GM23338 (cell line): ENCODE results near the genes EPPIN, WFDC10B, SNX21 and ZSWIM3.

DNA sequence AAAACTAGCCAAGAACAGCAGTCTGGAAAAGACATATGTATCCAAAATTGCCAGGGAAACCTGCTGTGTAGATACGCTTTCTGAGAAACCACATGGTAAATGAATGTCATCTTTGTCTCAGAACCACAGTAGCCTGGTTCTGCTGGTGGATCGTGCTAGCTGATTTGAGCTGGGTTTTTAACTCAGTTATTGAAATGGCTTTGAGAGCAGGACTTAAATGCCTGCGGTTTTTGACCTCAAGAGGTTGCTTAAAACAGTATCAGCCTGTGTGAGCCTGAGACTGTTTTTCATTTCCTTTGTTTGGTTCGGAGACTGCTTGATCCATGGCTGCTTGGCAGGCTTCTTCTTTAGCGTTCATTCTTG lies 47.9 kb downstream of the KCNS1 start:
- PRO-cap, result no peak
- RAMPAGE, long total RNA, result no peak

DNA sequence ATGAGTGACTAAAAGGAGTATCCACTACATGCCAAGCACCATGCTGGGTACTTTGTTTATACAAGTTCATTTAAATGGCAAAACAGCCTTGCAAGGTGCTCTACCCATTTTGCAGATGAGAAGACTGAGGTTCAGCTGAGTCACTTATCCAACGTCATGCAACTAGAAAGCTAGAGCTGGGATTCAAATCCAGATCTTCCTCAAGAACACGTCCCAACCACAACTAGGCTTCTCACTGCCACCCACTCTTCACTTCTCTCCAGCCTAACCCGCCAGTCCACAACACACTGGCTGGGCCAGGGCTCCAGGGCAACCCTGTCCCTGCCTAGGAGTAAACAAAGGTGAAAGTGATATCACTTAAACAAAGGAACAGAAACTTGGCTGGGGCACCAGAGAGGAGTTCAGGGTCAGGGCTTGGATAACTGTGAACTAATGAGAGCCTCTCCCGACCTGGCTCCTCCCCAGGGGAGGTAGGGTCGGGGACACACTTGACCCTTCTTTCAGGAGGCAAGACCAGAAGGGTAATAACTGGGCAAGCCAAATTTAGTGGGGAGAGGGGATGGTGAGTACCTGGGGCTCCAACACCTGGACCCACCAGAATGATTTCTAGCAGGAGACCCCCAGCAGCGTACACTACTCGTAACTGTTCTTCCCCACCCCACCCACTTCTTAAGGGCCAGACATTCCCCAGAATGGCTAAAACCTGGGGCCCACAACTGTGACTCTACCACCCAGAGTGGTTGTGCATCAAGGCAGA lies 7.8 kb downstream of the SDC4 start:
- PRO-cap, result no peak
- RAMPAGE, long total RNA, result no peak

DNA sequence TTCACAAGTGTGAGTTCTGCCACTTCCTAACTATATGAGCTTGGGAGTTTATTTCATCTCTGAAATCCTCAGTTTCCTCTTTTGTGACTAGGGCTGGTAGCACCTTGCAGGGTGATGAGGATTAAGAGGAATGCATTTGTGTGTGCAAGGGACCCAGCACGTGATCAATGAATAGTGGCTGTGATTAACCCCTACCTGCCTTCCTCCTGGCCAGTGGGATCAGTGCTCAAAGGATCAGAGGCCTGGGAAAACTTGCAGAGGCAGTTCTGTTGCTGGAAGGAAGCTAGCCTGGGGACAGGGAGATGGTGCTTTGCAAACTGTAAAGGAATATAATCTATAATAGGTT lies 7.3 kb downstream of the SDC4 start:
- PRO-cap, result bidirectional peak, plus-strand start at position 234 of the sequence, minus-strand start at position 116 of the sequence
- RAMPAGE, long total RNA, result no peak

- PRO-cap, result no peak
- RAMPAGE, long total RNA, result no peak
These were observed 1.5 kb downstream of the DBNDD2 start for GRCh38 chr20:45409575-45410011.

DNA sequence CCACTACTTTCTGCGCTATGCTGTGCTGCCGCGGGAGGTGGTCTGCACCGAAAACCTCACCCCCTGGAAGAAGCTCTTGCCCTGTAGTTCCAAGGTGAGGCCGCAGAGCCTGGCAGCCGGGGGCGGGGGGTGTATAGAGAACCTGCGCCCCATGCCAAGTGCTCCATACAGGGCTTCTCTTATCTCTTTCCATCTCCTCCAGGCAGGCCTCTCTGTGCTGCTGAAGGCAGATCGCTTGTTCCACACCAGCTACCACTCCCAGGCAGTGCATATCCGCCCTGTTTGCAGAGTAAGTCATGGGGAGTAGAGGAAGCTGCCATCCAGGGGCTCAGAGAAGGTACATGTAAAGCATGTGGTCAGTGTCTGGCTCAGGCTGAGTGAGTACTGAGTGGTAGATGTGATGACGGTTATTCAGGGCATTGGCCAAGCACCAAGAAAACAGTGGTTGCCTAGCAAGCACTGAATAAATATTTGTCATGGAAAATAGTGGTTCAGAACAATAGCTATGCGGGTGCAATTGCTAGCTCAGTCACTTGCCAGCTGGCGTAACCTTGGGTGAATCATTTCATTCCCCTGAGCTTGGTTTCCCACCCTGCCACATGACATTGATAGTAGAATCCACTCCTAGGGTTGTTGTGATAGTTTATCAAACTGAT lies 3.5 kb downstream of the PIGT start:
- PRO-cap, result no peak
- RAMPAGE, long total RNA, result no peak

- PRO-cap, result bidirectional peak, plus-strand start at chr20:45436792, minus-strand start at chr20:45436804; bidirectional peak, plus-strand start at chr20:45436843, minus-strand start at chr20:45436917
- RAMPAGE, long total RNA, result no peak
These were observed 20.9 kb downstream of the PIGT start for GRCh38 chr20:45436577-45437408.

DNA sequence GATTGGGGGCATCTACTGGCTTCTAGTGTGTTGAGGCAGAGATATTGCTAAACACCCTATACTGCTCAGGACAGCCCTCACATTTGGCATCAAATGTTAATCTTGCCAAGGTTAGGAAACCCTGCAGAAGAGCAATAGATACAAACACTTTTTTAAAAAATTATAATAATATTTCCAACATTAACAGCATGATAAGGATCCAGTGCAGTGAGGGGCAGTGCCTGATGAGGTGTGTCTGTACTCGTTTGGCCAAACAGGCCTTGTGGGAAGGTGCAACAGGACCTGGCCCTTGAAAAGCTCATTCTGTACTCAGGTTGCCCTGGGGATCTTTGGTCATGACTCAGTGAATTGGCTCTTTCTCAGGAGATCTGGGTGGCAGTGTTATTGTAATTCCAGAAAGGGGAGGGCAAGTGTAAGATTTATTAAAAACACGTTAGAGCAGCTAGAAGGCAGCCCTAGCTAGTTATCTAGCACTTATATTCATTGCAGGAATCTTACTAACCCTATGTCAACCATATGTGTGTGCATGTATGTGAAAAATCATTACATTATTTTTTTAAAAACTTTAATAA lies 2.8 kb upstream of the SPINT3 start:
- PRO-cap, result no peak
- RAMPAGE, long total RNA, result no peak

GRCh38 chr20:45547243-45547597 lies at the start of gene EPPIN:
EPPIN (minus strand) TSS chr20:45547401.
- PRO-cap, result no peak
- RAMPAGE, long total RNA, result no peak

- PRO-cap, result no peak
- RAMPAGE, long total RNA, result no peak
These were observed at the start of gene WFDC10B for GRCh38 chr20:45704734-45705340. WFDC10B (minus strand) TSS chr20:45705019.

DNA sequence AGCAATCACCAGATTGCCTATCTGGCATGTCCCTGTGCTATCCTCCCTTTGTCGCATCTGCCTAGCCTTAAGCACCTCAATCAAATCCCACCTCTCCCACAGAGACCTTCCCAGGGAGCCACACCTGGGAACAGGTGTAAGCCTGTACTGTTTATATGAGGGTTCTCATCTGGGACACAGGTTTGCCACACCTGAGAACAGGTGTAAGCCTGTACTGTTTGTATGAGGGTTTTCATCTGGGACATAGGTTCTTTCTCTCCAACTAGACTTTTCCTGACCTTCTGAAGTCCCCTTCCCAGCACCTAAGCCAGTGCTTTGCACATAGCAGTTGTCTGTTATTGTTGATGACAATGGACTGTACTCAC lies 16.6 kb downstream of the WFDC3 start:
- PRO-cap, result no peak
- RAMPAGE, long total RNA, result no peak

DNA sequence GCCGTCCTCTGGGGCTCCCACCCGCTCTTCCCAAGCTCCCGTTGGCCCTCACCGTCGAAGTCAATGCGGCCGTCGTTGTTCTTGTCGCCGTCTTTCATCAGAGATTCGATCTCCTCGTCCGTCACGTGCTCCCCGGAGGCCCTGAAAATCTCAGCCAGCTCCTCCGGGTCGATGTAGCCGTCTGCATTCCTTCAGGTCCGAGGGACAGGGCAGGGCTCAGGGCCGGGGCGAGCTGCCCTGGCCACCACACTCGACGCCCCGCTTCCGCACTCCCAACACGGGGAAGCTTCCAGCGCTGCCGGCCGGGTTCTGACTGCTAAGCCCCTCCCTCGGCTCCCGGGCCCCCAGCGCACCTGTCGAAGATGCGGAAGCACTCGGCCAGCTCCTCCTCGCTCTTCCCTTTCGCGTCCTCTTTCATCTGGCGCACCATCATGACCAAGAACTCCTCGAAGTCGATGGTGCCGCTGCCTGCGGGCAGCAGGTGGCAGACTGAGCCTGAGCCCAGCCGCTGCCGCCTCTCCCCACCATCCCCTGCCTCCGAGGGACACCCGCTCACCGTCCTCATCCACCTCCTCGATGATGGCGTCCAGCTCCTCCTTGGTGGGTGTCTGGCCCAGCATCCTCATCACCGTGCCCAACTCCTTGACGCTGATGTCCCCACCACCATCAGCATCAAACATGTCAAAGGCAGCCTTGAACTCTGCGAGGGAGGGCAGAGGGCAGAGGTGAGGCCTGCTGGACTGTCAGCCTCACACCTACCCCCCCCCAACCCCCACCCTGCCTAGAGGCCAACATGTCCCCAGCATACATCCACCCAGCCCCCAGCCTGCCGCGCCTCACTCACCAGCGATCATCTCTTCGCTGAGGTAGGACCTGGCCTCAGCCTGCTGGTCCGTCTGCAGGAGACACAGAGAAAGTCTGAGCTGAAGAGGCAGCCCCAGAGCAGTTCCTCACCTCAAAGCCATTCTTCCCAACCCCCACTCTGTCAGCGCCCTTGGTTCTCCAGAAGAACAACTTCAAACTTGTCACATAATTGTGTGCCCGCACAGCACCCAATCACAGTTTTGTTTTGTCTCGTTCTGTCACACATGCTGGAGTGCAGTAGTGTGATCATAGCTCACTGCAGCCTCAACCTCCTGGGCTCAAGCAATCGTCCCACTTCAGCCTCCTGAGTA lies 2.8 kb downstream of the TNNC2 start:
- PRO-cap, result bidirectional peak, plus-strand start at position 186 of the sequence, minus-strand start at position 268 of the sequence
- RAMPAGE, long total RNA, result start-site peak on the minus strand centred at position 459 of the sequence, 383 bp wide, 64 and 12 reads in 2 replicates

- PRO-cap, result no peak
- RAMPAGE, long total RNA, result no peak
These were observed at the start of gene SNX21 for GRCh38 chr20:45833145-45833948. SNX21 (plus strand) TSS chr20:45833799.

GRCh38 chr20:45840550-45841233 lies 7.1 kb downstream of the SNX21 start:
- PRO-cap, result no peak
- RAMPAGE, long total RNA, result no peak

GRCh38 chr20:45857241-45858233 lies at the start of gene ZSWIM3:
ZSWIM3 (plus strand) TSS chr20:45857614.
- PRO-cap, result bidirectional peak, plus-strand start at chr20:45857614, minus-strand start at chr20:45857371; unidirectional peak, plus-strand start at chr20:45857804; bidirectional peak, plus-strand start at chr20:45858109, minus-strand start at chr20:45857975
- RAMPAGE, long total RNA, result start-site peak on the minus strand at chr20:45857344-45857396, 308 and 65 reads in 2 replicates

DNA sequence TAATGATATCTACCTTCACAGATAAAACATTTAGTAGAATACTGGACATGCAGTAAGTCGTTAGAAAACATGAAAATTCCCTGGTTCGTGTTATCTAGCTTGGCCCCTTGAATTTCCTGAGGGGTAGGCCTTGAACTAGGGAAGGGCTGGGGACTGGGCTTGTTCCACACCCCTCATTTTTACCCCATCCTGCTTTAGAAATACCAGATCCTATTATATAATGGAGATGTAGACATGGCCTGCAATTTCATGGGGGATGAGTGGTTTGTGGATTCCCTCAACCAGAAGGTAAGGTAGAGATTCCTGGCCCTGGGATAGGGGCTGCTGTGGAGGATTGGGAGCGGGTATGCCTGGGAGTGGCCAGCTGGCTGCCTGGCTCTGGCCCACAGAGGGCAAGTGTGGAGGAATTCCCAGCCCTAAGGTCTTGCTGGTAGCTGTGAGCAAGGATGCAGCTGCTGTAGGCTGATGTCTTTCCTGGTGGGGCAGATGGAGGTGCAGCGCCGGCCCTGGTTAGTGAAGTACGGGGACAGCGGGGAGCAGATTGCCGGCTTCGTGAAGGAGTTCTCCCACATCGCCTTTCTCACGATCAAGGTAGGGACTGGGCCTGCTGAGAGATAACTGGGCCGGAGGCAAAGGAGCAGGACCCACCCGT lies 6.5 kb downstream of the CTSA start:
- PRO-cap, result no peak
- RAMPAGE, long total RNA, result no peak

GRCh38 chr20:45905652-45906052 lies 6.3 kb downstream of the PLTP start:
- PRO-cap, result no peak
- RAMPAGE, long total RNA, result no peak

GRCh38 chr20:45938604-45939731 lies 4.5 kb downstream of the PCIF1 start:
- PRO-cap, result bidirectional peak, plus-strand start at chr20:45939178, minus-strand start at chr20:45938830
- RAMPAGE, long total RNA, result no peak

GRCh38 chr20:46004604-46005209 lies 4.0 kb upstream of the MMP9 start:
- PRO-cap, result bidirectional peak, plus-strand start at chr20:46004982, minus-strand start at chr20:46004845
- RAMPAGE, long total RNA, result no peak

- PRO-cap, result no peak
- RAMPAGE, long total RNA, result no peak
These were observed 19.5 kb downstream of the NCOA5 start for GRCh38 chr20:46070060-46070890.

DNA sequence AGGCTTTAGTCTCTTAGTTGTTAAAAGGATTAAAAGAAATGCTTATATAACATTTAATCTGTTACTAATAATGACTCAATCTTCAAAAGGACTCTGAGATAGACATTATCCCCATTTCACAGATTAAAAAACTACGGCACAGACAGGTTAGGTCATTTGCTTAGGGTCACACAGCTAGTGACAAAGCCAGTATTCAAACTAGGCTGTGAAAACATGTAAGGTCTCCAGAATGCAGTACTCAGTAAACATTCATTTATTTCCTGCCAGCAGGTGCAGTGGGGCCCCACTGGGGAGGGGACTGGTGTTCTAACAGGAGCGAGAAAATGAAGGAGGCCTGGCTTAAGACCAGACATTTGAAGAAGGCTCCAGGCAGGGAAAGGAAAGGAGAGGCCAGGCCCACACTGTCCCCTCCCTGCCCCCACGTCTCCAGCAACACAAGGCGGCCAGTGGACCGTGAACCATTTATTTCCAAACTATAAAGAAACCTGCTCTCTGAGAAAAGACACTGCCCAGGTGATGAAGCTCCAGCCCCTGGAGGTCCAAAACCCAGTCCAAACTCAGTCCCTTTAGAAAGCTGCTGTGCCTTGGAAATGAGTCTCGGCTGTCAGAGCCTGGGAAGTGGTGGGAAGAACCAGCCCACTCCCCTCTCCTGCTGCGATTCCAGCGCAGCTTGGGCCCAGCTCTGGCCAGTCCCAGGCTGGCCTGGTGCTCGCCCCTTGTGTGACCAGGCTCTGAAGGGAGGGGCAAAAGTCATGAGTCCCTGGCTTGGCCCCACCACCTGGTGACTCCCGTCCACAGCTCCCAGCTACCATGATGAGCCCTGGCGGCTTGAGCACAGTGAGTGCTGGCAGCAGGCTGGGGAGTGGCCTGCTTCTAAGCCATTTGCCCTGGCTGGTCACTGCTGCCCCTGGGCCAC lies 14.5 kb downstream of the SLC35C2 start:
- PRO-cap, result no peak
- RAMPAGE, long total RNA, result no peak